ENCODE results near the gene SPIN4.

DNA sequence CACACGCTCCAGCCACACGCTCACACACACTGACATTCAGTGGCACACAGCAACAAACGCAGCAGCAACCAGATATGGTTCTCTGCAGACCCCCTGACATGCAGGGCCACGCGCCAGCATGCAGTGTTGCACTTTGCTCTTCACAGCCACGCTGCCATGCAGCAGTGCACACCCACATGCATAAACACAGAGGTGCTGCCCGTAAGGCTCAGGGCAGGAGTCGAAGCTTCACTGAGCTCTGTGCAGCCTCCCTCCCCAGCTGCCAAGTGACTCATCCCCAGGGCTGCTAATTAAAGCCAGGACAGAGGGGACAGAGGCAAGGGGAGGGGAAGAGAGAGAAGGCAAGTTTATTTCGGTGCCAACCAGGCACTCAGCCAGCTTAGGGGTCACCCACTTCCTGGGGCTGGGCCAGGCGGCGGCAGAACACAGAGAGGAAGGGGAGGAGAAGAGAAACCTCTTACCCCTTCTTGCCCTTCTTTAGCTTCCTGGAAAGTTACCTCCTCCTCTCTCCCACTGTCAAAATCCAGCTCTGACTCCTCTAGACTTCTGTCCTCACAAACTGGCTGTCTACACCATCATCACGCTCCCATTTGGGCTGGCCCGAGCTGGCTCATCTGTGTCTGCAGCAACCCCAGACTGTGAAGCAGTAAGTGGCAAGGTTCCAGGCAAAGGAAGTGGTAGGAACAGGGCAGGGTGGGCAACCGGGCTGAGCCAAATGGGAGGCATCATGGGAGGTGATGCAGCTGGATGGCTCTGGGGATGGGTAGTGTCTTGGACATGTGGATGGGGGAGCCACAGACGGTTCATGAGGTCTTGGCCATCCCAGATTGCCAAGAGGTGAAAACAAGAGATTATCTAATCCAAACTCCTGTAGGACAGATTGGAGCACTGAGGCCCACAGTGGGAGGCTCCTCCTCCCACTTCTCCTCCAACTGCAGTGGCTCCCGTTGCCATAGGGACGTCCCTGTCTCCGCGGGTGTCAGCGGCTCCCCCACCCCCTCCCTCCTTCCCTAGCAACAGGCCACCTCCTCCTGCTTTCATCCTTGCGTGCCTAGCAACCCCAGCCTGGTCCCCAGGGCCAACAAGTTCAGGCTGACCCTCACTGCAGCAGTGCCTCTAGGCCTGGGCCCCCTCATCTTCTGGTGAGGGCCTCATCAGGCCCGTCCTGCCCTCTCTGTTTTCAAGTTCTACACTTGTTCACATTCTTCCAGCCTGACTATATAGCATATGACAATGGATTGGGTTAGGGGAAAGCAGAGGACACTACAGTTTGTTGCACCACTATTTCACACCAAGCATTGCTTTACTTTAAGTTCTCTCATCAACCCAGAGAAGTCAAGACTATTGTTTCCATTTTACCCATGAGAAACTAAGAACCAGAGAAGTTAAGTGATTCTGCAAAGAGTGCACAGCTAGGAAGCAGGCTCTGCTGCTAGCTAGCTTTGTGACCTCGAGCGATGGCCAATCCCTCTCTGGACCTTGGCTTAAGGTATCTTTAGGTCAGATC lies 33.2 kb downstream of the IQSEC2 start:
- PRO-cap = no peak

DNA sequence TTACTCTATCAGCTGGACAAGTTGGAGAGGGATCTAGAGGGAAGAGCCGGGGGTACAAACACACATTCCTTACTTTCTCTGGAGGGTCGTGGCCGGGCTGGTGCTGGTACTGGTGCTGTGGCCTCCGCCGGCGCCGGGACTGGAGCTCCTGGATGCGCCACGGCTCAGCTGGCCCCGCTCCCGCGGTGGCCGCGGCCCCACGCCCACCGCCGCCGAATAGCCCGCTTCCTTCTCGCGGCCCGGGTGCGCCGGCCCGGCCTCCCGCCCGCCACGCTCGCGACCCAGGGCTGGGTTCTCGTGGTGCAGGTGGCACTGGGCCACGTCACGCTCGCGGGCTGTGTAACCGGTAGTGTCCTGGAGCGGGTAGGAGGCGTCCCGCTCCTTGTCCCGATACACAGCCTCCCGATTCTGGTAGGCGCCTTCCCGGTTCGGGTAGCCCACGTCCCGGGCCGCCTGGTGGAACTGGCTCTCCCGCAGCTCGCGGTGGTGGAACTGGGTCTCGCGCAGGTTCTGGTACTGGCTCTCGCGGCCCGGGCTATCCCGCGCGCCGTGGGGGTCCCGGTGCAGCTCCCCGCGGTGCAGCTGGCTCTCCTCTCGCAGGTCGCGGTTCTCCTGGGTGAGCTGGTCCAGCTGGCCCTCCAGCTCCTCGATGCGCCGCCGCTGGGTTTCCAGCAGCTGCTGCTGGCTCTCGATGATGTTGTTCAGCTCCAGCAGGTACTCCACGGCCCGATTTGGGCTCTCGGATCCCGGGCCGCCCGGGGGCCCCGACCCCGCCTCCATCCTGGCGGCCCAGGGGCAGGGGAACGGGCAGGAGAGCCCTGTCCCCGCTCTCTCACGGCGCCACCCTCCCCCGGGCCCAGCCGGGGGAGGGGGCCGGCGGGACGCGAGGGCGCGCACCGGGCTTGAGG lies 552 bp downstream of the IQSEC2 start:
- PRO-cap = no peak

GRCh38 chrX:53380341-53380701 lies 42.1 kb downstream of the SMC1A start:
- PRO-cap = no peak

DNA sequence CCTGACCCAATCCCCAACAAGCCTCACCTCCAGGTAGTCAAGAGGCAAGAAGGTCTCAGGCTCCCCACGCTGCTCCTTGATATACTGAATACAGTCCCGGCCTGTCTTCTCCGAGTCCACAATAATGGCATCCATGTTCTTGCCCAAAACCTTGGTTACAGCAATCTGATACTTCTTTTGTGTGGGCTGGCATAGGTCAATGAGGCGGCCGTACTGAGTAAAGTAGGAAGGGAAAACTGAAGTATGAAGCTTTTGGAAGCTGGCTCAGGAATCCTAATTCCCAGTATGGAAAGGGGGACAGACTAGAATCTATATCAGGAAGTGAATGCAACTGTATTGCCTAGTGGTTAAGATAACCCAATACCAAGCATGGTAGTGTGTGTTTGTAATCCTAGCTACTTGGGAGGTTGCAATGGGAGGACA lies 16.7 kb downstream of the SMC1A start:
- PRO-cap = no peak

DNA sequence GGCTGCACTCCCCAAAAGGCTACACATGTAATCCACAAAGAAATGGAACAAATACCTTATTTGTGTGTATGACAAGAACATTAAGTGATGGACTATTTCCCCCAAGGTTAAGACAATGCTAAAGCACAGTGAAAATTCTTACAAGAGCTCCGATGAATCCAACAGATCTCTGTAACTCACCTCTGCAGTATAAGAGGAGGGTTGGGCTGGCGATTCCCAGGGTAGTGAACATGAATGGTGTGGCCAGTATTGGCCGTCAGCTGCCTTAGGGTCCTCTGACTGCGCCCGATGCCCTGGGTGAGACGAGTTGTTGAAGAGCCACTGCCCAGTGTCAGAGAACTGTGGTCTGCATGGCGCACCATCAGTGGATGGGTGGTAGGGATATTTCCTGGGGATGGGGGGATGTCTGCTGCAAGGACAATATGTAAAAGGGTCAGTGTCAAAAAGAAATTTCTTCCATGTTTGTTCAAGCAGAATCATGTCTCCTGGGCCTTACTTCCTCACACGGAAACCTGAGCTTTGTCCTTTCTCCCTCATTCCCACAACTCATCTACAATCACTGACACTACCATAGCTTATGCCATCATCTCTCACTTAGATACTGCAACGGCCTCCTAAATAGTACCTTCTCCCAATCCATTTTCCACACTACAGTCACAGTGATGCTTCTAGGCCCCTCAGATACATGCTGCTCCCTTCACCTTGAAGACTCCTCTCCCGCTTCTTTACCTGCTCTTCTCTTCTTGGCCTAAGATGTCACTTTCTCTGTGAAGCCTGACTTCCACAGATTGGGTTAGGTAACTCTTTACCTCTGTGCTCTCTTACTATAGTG lies 126.1 kb upstream of the HSD17B10 start:
- PRO-cap = no peak

DNA sequence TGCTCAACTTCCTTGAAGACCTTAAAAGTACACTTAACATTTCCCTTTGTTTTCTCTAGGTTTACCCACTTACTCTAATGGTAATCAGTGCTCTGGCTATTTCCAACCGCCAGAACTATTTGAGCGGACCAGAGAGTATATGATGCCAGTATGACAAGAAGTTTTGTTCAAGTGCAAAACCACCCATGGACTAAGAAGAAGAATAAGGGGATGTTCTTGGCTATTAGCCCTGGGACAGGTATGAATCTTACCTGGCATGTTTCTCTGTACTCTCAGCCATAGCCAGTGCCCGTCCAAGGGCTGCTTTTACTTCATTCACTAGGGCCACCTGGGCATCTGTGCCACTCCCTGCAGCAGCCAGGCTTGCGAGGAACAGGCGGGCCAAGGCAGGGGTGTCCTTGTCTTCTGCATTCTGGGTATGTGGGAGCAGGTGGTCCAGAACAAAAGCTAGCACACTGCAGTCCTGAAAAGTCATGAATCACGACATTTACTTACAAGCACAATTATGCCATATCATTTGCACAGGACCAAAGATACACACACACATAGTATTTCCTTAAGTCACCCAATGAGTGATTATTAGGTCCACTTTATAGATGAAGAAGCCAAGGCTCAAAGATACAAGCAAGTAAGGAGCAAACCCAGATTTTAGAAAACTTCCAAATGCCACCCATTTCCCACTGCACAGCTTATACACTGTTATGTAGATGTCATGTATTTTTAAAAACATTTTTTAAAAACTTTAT lies 117.0 kb downstream of the HUWE1 start:
- PRO-cap = no peak

DNA sequence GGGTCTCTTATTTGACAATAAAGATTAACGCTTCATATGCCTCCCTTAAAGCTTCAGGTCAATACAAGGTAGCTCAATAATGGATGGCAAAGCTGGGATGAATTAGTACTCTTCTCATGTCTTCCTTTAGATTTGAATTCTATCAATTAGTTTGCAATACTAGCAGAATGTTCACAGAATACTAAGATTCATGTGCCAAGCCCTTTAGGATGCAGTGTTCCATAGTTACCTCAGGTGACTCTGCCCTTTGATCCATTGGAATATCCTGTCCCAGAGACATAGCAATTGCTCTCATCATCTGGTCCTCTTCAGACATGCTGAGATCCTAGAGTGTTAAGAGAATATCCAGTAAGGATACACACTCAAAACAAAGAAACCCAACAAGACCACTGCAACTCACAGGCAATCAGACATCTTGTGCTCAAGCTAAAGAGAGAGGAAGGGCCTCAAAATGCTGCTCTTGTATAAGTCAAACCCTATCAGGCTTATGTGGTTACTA lies 96.3 kb downstream of the HUWE1 start:
- PRO-cap = no peak

GRCh38 chrX:53716385-53716817 lies 29.9 kb upstream of the HUWE1 start:
- PRO-cap = no peak

DNA sequence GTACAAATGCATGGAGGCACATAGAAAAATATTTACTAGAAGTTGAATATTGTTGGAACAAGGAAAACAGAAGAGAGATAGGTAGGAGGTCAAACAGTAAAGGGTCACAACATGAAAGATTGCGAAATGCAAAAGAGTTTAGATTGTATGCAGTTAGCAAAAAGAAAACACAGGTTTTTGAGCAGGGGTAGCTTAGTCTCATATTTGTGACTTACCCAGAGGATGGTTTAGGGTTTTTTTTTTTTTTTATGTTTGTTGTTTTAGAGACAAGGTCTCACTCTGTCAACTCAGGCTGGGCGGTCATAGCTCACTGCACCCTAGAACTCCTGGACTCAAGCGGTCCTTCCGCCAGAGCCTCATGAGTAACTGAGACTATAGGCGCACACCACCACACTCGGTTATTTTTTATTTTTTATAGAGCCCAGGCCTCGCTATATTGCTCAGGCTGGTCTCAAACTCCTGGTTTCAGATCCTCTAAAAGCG lies 1.5 kb upstream of the PHF8 start:
- PRO-cap = no peak

DNA sequence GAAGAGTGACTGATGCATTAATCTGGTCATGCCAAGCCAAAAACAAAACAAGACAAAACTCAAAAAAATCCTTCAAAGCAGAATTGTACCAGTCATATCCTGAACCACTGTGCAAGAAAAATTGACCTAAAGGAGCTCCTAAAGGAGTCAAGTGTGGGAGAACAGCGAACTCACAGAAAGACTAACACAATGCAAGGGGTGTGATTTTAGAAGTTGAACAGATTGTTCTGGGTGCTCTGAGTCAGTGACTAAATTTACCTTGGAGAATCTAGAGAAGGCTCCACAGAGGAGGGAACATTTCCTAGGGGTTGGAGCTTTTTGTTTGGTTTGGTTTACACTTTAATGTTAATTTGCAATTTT lies 48.9 kb upstream of the PHF8 start:
- PRO-cap = no peak

GRCh38 chrX:54180942-54181839 lies 1.9 kb downstream of the FAM120C start:
- PRO-cap = no peak

GRCh38 chrX:55210813-55211432 lies 9.2 kb upstream of the PAGE5 start:
- PRO-cap = no peak

GRCh38 chrX:55908600-55909648 lies 191.4 kb downstream of the RRAGB start:
- PRO-cap = unidirectional peak, plus-strand start at chrX:55908745; unidirectional peak, minus-strand start at chrX:55909085

GRCh38 chrX:56184776-56185536 lies 47.2 kb upstream of the KLF8 start:
- PRO-cap = no peak

DNA sequence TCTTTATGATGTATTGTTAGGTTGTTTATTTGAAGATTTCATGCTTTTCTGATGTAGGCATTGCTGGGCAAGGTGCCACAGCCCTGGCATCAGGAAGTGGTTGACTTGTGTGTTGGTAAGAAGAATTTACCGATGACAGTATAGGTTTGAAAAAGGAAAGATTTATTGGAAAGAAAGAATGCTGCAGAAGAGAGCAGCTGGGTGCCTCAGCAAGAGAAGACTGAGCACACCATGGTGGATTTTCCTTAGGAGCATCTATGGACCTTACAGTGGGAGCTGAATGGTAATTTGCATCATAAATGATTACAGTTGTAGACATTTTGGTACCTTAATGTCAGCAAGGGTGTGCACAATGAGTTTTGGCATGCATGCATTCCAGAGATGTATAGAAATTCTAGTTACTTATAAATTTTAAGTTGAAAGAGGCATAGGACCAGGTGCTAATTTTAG lies 153.3 kb downstream of the KLF8 start:
- PRO-cap = no peak

DNA sequence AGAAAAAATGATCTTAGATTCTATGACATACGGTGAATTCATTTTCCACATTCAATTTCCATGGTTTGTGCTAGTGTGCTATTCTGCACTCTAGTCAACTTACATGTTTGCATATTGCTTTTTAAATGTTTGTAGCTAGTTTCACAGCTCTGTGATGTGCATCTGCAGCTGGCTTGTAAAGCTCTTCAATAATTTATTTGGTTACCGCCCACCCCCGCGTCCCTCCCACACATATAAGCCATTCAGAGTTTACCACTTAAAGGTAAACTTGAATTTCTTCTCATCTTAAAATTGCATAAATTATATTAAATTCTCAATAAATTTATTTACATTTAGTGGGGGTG lies 320 bp upstream of the NBDY start:
- PRO-cap = no peak

DNA sequence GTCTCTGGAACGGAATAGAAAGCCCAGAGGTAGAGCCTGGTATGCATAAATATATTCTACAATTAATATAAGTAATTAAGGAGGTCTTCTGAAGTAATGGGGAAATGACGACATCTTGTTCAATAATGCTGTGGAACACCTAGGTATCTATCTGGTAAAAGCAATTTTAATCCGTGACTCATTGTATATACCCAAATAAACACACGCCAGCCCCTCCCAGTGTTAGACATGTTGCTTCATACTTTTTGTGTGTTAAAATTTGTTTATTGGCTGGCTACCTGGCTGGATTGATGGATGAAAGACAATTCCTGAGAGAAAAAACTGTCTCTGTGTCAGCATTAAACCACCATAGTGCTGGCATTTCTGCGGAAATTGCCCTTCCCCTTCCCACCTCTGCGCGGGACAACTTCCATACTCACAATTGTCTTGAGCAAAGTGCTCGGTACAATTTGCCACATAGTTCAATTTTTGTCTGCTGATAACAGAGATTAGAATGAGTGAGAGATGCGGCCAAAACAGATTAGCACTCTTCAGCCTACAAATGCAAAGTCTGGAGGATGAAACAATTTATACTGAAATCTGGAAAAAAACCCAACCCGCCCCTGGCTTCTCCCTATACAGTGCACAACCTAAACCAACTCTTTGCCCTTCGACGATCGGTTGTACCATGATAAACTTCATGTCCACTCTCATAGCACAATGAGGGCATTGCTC lies 500 bp upstream of the ZXDA start:
- PRO-cap = no peak

DNA sequence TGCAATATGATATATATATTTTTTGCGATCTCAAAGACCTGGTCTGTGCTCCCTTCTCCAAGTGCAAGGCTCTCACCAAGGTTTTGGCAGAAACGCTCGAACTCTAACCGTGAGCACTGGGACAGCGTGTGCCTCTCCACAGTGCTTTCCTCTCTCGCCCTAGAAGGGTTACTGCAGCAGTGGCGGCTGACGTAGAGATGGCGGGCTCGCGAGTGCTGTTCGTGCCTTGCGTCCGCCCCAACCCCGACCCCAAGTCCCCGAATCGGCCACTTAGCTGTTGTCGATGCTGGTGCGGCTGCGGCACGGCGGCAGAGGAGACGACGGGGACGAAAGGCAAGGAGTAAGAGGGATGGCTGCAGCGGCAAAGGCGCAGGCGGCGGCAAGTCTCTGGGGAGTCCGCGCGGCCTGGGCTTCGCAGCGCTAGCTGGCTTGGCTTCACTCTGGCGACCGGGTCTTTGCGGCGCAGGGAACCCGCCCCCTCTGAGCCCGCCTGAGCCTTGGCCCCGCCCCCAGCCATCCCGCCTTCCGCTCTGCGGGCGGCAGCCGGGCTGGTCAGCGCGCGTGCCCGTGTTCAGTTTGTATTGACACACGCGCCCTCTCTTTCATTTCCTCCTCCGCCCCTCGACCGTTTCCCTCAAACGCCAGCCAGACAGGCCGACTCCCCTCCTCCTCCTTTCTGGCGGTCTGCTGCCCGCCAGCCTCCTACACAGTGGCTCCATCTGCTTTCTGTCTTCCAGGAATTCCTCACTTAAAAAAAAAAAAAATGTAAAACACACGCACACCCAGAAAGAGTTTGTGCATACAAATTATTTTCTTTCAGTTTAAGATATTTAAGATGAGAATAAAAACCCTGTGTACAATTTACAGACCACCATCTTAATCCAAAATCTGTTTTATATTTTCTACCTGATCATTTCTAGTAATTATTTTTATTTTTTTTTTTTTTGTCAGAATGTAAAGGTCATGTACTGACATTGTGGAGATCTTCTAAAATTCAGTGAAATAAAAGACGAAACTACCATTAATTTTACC lies at the start of gene SPIN4:
Gene SPIN4 (minus strand): TSS at position 442 of the 1,032 bp plus-strand sequence.
- PRO-cap = bidirectional peak, plus-strand start at position 637 of the sequence, minus-strand start at position 442 of the sequence

GRCh38 chrX:63732410-63733335 lies 52.3 kb downstream of the ARHGEF9 start:
- PRO-cap = no peak

DNA sequence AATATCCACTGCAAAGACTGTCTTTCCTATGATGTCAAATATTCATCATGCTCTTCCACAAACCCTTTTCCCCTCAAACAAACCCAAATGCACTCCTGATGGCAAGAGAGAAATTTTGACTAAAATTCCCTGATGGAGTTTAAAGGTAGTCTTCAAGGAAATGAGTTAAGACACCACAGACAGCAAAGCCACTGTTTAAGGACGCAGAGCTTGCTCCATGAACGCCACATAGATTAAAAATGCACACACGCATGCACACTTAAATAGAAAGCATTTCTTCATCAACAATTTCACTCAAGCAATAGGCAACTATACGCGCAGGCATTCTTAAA lies 31.1 kb downstream of the ARHGEF9 start:
- PRO-cap = no peak